ENCODE measurements around the gene SLF2.

GRCh38 chr10:98567478-98567677, 120.6 kb upstream of the HPS1 start:
- PRO-cap = no peak

GRCh38 chr10:99225682-99226178, 9.9 kb downstream of the HPSE2 start:
- PRO-cap = no peak

GRCh38 chr10:99233935-99235087, 1.3 kb downstream of the HPSE2 start:
- PRO-cap = no peak

GRCh38 chr10:99357572-99358053, 28.5 kb downstream of the CNNM1 start:
- PRO-cap = no peak

GRCh38 chr10:99430778-99431750, 640 bp upstream of the GOT1 start:
- PRO-cap = bidirectional peak, plus-strand start at chr10:99430936, minus-strand start at chr10:99430624; unidirectional peak, plus-strand start at chr10:99431127; bidirectional peak, plus-strand start at chr10:99431463, minus-strand start at chr10:99431417; unidirectional peak, minus-strand start at chr10:99431509

GRCh38 chr10:99619284-99619726, 934 bp downstream of the SLC25A28 start:
- PRO-cap = bidirectional peak, plus-strand start at chr10:99619670, minus-strand start at chr10:99619378

DNA sequence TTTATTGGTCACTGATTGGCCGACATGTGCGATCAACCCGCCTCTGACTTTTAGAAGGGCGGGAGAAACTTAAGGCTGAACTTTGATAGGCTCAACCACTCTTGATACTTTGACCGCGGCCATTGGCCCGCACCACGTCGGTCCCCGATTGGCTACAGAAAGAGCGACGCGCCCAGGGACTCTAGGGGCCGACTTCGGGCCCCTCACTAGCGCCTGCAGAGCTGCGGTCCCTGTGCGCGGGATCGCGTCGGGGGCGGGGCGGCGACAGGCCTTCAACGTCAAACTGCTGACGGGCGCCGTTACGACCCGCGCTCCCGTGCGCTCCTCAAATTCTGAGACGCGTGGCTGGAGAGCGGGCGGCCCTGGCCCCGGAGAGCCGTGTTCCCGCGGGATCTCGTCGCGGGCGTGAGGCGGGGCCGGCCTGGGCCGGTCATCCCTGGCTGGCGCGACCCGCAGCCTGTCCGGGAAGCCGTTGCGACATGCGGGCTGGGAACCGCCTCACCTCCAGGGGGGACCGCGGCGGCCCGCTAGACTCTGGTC, 471 bp upstream of the SLC25A28 start:
- PRO-cap = bidirectional peak, plus-strand start at position 157 of the sequence, minus-strand start outside the sequence

DNA sequence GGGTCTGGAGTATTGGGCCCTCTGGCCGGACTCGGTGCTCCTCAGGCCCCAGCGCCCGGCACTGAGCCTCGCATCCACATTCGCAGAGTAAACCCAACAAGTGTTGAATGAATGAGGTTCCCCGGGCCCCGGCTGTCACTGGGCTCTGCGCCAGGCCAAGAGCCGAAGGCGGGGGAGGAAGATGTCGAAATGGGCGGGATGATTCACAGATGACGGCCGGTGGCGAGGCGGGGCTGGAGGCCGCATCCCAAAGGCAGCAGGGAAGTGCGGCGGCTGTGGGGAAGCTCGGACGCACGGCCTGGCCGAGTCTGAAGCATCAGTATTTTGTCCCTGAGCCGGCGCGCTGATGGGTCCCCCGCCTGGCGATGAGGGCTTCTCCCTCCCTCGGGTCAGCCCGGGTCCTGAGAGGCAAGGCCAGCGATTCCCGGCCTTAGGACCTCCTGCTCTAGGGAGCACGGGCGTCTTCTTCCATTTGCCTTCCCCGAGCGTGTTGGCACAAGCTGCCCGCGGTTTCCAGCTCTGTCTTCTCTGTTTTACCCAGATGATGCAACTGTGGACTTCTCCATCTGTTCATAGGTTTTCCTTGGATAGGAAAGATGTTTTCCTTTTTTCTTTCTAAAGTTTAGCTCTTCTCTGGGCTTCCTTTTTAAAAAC, 1.1 kb upstream of the SLC25A28 start:
- PRO-cap = bidirectional peak, plus-strand start at position 259 of the sequence, minus-strand start at position 82 of the sequence

GRCh38 chr10:99733845-99734067, 1.7 kb downstream of the CUTC start:
- PRO-cap = no peak

DNA sequence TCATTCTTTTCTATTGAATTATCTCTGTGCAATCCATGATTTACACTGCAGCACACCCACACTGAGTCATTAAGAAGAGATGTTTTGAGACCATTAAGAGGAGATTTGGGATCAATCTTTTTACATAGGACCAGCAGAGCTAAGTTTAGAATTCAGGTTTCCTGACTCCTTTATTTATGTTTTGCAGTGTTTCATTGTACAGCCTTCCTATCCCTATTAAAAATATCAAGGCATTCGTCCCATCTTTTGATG, 6.5 kb upstream of the ABCC2 start:
- PRO-cap = no peak

- PRO-cap = no peak
Measured at GRCh38 chr10:99924980-99925372, 84.8 kb downstream of the DNMBP start.

DNA sequence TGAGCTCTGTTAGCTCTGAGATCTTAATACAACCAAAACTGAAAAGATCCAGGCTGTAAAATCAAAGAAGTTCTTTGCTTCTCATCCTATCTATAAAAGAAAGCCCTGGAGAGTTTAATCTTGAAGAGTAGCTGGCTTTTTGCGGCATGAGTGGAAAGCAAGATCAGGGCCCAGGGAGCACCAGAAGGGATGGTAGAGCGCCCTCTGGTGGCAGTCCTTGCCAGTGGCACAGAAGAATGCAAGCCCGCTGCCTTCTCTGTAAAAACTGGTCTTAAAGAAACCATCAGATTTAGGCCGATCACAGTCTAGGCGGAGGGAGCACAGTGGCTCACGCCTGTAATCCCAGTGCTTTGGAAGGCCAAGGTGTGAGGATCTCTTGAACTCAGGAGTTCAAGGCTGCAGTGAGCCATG, 35.7 kb downstream of the CPN1 start:
- PRO-cap = no peak

DNA sequence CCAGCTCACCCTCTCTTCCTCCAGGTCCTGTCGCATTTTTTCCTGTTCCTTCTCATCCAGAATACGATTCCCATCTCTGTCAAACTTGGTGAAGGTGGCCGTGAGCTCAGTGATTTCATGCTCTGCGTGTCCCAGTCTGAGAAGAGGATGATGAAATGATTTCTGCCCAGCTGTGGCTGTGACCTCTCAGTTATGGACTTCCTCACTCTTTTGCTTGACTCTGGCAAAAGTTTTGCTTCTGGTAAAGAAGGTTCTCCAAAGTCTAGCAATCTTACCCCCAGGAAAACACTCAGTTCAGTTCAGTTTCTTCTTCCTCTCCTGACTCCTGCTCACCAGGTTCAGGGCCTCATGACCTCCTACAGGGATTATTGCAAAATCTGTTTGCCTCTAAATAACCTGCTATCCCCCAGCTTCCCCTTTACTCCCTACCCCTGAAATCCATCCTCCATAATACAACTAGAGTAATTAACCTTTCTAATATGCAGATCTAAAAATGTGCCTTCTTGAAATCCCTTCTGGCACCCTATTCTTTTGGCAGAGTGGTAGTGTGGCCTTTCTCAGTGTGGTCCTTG, 4.9 kb upstream of the BLOC1S2 start:
- PRO-cap = no peak

GRCh38 chr10:100345453-100346268, 1.4 kb upstream of the SCD start:
- PRO-cap = no peak

- PRO-cap = bidirectional peak, plus-strand start at chr10:100346663, minus-strand start at chr10:100346521
Measured at GRCh38 chr10:100346269-100346761, 718 bp upstream of the SCD start.

DNA sequence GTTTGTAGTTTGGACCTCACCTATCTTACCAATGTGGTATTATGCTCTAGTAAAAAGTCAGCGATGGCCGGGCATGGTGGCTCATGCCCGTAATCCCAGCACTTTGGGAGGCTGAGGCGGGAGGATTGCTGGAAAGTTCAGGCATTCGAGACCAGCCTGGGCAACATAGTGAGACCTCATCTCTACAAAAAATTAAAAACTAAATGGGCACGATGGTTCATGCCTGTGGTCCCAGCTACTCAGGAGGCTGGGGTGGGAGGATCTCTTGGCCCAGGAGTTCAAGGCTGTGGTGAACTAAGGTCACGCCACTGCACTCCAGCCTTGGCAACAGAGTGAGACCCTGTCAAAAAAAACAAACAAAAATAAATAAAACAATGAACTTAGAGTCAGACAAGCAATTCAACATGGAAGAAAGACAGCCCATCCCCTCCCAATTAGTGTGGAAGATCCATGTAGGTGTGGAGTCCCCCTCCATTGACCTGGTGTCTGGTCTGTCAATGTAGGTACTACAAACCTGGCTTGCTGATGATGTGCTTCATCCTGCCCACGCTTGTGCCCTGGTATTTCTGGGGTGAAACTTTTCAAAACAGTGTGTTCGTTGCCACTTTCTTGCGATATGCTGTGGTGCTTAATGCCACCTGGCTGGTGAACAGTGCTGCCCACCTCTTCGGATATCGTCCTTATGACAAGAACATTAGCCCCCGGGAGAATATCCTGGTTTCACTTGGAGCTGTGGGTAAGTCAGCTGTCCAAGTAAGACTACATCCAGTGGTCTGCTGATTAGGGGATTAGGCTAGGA, 9.2 kb downstream of the SCD start:
- PRO-cap = no peak

DNA sequence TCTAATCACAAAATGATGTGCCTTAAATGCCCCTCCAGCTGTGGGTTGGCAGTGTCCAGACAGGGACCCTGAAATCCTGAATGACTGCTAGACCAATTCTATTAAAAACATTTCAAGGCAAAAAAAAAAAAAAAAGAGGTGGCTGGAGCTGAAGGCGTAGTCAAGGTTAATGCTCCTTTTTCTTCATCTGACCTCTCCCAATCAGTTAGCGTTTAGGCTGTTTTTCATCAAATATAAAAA, 36.3 kb downstream of the SCD start:
- PRO-cap = no peak

DNA sequence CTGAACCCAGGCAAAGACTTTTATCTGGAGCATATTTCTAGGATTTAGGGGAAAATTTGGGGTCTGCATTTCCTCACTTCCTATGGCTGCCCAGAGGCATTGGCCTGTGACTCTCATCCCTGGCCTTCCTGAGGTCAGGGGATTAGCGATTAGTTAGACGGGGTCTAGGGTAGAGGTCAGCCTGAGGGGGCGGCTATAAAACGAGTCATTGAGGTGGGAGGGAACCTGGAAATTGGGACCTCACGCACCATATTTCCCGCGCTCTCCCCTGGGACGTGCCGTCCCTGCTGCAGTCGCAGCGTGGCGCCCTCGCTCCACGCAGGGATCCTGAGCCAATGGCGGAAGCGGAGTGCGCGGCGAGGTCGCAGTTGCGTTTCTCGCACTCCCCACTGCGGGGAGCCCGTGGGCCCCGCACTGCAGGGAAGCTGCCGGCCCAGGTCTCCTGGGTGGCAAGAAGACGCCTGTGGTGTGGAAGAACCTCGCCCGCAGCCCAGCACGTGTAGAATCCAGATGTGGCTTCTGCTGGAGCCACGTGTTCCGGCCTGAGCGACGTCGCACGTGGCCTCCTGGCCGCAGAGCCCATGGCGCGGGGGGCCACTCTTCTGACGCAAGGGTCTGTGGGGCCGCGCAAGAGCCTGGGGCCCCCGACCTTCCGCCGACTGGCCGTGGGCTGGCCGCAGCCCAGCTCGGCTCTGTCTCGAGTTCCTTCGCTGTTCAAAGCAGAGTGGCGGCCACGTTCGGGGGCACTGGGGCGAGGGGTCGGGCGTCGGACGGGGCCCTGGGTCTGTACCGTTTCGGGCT, 26.3 kb downstream of the HIF1AN start:
- PRO-cap = unidirectional peak, plus-strand start at position 452 of the sequence; unidirectional peak, plus-strand start at position 603 of the sequence

DNA sequence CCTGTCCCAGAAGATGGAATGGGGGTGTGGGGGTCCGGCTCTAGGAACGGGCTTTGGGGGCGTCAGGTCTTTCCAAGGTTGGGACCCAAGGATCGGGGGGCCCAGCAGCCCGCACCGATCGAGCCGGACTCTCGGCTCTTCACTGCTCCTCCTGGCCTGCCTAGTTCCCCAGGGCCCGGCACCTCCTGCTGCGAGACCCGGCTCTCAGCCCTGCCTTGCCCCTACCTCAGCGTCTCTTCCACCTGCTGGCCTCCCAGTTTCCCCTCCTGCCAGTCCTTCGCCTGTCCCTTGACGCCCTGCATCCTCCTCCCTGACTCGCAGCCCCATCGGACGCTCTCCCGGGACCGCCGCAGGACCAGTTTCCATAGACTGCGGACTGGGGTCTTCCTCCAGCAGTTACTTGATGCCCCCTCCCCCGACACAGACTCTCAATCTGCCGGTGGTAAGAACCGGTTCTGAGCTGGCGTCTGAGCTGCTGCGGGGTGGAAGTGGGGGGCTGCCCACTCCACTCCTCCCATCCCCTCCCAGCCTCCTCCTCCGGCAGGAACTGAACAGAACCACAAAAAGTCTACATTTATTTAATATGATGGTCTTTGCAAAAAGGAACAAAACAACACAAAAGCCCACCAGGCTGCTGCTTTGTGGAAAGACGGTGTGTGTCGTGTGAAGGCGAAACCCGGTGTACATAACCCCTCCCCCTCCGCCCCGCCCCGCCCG, 83.0 kb downstream of the PAX2 start:
- PRO-cap = no peak

GRCh38 chr10:100912824-100913717, at the start of gene SLF2:
TSS of gene SLF2 (plus strand) at chr10:100912963.
- PRO-cap = bidirectional peak, plus-strand start at chr10:100912963, minus-strand start at chr10:100912781; bidirectional peak, plus-strand start at chr10:100913438, minus-strand start at chr10:100913346